RPMI7951 (cell line): ENCODE results near the gene PGM1.

DNA sequence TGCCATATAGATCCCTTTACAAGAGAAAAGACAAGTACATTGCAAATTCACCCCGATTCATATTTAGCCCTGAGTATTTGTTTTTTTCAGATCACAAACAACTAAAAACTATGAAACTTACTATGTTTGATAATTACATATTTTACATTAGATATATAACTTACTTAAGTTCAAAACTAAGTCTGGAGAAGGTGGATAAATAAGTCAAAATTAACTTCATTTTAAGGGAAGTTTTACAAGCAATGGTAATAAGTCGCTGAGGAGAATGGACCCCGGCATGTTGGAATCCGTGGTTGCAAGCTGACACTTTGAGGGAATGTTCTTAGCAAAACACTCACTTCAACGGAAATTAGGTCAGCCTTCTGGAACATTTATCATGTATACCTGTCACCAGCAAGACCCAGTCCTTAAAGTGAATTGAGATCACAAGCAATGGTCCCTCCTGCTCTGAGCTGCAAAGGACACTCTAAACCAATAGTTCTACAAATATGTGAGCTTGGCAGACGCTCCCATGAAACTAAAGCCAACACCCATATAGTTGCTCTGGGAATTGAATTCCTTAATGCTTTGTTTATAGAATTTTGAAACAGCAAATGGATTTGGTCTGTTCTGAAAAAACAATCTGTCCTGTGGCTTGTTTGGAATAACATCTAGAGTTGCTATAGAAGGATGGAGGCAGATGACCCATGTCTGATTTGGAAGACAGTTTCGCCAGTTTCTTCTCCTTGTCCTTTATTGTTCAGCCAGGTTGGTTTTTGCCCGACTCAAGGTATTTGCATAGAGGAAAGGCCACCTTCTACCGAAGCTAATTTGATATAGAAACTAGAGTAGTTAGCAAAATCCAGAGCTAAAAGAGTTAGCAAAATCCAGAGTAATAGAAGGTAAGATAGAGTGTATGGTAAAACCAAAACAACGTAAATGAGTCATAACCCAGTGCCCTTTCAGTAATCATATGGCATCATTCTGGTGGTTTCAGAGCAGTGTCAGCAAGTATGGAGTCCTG lies 236.0 kb downstream of the NFIA start:
- RAMPAGE, long total RNA = no peak

DNA sequence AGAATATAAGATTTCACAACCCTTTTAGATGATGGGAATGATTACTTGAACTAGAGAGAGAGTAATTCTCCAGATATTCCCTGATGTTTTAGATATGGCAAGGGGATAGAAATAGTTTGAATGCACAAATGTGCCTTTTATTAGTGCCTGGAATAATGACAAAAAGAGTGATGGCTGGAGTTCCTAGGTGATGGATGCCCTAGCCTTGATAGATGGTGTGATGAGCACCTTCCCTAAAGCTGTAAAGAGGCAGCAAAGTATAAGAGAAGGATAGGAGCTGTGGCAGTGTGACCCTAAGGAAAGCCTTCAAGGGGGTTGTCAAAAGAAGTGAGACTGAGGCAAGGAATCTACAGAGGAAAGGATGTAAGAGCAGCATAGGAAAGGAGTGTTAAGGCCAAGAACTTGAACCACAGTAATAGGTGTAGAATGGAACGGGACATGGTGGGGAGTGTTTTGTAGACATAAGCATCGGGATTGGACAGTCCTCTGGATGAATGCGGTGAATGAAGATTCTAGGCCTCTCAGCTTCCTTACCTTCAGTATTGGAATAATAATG lies 317.5 kb downstream of the TM2D1 start:
- RAMPAGE, long total RNA = no peak

- RAMPAGE, long total RNA = no peak
These were observed 310.8 kb downstream of the TM2D1 start for GRCh38 chr1:61414047-61414732.

DNA sequence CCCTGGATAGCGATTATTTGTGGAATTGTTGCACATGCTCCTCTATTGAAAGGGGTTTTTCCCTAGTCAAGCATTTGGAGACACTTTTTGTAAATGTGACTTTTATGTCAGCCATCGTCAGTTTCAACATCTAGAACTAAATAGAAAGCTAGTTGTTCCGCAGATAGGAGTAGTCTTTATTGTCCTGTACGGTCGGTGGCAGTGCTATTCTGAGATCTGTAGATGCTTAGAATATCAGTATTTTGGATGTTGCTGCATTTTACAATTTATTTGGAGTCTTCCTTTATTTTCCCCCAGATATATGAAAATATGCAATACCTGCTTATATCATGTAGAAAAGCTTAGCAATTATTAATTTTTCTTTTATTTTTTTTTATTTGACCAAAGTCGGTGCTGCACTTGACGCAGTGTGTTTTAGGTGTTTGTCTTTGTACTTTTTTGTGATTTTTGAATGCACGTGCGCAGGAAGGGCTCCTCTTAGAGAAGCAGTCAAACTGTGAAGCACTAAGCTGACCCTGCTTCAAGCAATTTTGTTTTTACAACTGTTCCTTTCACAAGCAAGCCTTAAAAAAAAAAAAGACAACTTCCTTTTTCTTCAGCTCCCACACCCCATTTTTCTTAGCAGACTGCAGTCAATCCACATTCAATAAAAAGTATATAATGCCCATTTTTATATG lies 267.5 kb downstream of the TM2D1 start:
- RAMPAGE, long total RNA = no peak

DNA sequence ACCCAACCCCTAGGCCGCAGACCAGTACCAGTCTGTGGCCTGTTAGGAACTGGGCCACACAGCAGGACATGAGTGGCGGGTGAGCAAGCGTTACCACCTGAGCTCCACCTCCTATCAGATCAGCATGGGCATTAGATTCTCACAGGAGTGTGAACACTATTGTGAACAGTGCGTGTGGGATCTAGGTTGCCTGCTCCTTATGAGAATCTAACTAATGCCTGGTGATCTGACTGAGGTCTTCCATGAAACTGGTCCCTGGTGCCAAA lies 208.7 kb downstream of the TM2D1 start:
- RAMPAGE, long total RNA = no peak

GRCh38 chr1:61836742-61837051 lies 94.4 kb downstream of the PATJ start:
- RAMPAGE, long total RNA = no peak

DNA sequence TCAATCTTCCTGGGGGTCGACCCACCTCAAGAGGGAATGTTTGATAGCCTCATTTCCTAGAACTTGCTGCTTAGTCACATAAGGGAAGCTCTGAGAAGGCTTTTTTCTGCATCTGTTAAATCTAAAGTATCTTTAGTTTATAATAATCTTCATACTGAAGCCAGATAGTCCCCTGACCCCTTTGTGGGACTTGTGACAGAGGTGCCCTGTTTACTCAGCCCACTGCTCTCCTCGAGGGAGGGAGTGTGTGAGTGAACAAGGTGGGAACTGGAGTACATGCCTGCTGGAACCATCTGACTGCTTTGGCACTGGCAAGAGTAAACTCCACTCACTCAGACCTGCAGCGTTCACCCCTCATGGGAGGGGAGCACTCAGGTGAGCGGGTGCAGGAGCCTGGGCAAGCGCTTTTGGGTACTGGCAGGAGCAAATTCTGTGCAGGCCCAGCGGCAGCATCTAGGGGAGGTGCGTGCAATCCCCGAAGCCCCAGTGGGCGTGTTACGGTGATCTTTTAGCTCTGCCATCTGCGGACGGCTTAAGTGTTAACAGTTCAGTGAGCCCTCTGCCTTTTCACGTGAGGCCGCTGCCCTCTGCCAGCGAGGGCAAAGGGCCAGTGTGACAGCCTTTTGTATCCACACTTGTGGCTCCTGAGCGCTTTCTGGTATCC lies 127.3 kb downstream of the PATJ start:
- RAMPAGE, long total RNA = no peak

DNA sequence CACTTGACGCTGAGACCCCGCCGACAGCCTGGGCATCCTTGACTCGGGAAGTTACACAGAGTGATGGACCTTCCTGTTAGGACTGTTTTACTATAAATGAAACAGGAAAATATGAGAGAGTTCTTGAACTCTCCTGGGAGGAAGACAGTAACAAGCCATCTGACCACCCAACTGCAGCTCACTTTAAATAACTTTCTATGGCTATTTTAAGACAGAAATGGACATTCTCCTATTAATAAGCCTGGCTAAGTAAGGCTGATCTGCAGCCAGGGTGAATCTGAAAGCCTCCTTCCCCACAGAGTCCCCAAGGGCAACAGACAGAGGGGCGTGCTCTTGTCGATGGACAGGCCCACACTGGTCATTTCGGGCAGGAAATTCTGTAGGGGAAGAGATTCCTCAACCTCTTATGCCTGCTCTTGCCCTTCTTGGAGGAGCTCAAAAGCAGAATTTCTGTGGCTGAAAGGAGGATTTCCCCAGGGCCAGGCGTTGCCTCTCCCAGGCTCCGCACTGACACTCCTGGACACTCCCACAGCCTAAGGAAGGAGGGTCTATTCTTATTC lies 17.7 kb upstream of the KANK4 start:
- RAMPAGE, long total RNA = no peak

DNA sequence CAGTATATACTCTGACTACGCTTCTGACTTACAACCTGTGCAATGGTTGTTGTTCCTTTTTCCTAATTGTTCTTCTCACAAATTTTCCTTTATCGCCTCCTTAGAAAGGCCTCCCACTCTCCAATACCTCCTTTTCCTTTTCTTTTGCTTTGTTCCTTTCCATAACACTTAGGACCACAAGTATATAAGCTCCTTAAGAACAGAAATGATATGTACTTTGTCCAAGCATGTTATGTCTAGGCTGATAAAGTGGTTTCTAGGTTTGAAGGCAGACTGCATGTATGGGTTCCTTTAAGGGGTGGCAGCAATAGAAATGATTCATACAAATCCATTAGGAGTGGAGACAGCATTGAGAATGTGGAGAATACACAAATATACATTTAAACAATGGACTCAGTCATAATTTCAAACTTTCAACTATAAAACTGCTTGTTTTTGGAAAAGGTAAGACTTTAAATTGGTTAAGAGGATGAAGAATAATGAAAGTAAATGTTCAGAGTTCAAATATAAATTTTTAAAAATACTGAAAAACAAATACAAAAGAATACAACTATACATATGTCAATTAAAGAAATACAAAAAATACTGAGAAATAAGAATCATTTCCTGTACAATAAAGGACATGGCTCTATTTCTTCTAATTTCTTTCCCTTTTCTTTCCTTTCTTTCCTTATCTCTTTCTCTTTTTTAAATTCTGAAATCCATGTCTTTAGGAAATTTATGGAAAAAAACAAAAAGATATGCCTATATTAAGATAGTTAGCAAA lies 74.4 kb downstream of the USP1 start:
- RAMPAGE, long total RNA = no peak

GRCh38 chr1:62596773-62597309 lies 479 bp upstream of the ANGPTL3 start:
- RAMPAGE, long total RNA = no peak

GRCh38 chr1:62621851-62622455 lies 24.6 kb downstream of the ANGPTL3 start:
- RAMPAGE, long total RNA = no peak

GRCh38 chr1:62689367-62689857 lies 1.2 kb upstream of the DOCK7 start:
- RAMPAGE, long total RNA = no peak

DNA sequence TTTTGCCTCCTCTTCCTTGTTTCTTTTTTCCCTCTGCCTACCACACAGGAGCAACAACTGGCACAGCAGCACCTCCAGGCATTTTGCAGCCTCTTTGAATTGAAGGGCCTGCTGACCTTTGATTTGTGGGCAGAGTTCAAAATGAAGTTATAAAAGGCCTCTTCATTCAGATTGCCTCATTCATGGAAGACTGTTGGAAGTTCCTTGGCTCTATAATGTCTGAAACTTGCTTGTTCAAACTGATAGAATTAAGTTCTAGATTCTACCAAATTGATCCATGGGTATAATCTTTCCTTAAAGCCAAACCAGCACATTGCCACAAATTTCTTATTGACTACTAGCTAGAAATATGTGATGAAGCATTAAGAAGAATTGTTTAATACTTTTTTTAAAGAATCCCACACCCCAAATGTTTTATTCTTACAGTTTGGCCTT lies 44.5 kb upstream of the FOXD3 start:
- RAMPAGE, long total RNA = no peak

GRCh38 chr1:63323116-63323961 lies 972 bp downstream of the FOXD3 start:
- RAMPAGE, long total RNA = no peak

DNA sequence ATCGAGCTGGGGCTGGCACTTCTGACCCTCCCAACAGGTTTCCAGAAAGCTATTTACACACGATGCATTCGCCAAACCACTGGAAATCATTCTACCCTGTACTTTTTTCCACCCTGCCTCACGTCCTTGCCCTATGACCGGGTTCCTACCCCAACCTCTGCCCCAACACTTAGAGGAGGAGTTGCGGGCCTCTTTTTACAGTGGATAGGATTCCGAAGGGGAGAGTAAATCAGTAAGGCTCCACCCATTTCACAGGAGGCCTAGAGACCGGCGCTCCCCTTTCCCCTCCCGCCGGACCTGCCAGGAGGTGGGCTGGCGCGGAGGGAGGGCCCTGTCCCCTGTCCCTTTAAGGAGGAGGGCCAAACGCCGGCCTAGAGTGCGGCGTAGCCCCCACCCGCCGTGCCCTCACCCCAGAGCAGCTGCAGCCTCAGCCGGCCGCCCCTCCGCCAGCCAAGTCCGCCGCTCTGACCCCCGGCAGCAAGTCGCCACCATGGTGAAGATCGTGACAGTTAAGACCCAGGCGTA lies at the start of gene PGM1:
Gene PGM1 (plus strand): TSS at position 413 of the 525 bp plus-strand sequence.
- RAMPAGE, long total RNA = start-site peak on the plus strand centred at position 419 of the sequence, 61 bp wide, 285 and 36 reads in 2 replicates

DNA sequence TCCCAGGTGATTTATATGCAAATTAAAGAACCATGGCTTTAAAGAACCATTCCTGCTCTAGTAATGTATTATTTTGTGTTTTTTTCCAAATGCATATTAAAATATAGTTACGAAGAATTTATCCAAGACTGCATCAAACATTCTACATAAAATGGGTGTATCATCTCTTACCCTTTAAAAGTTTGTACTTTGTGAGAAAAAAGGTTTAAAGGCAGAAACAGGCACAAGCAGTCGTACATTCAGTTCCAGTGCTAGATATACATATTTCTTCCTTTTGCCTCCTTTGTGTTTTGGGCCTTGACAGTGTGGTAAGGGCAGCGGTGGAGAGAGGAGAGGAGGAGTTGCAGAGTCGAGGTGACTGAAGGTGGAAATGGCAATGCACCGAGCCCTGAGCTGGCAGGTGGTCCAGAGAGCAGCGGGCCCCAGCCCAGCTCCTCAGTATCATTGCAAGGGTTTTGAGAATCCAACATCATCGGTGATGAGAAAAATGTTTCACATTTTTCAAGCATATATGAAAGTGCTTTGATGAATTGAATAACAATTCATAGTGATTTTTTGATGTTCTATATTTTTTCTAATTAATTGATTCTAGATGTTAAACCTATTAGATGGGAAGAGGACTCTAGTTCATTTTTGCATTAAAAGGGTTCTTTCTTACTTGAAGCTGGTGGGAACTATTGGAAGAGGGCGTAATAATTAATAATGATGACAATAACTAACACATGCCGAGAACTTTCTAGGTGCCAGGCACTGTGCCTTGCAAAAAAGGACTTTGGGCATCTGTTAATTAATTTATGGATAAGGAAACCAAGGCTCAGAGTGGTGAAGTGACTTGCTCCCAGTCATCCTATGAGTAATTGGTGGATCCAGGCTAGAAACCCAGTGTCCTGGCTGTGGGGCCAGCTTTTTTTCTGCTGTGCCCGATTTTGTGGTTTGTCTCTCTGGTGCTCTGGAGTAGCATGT lies 22.9 kb downstream of the ROR1 start:
- RAMPAGE, long total RNA = no peak

DNA sequence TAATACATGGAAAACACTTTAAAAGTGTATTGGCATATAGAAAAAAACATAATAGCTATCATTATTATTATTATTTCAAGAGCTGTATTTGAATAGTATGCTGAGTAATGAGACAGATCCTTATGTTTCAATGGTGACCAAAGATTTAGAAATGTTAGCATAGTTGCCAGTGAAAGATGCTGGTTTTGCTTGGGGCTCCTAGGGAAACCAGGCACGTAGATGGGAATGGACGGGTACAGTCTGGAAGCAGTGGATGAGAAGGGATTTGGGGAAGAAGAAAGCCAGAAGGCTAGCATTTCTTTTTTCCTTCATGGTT lies 111.2 kb downstream of the ROR1 start:
- RAMPAGE, long total RNA = no peak

DNA sequence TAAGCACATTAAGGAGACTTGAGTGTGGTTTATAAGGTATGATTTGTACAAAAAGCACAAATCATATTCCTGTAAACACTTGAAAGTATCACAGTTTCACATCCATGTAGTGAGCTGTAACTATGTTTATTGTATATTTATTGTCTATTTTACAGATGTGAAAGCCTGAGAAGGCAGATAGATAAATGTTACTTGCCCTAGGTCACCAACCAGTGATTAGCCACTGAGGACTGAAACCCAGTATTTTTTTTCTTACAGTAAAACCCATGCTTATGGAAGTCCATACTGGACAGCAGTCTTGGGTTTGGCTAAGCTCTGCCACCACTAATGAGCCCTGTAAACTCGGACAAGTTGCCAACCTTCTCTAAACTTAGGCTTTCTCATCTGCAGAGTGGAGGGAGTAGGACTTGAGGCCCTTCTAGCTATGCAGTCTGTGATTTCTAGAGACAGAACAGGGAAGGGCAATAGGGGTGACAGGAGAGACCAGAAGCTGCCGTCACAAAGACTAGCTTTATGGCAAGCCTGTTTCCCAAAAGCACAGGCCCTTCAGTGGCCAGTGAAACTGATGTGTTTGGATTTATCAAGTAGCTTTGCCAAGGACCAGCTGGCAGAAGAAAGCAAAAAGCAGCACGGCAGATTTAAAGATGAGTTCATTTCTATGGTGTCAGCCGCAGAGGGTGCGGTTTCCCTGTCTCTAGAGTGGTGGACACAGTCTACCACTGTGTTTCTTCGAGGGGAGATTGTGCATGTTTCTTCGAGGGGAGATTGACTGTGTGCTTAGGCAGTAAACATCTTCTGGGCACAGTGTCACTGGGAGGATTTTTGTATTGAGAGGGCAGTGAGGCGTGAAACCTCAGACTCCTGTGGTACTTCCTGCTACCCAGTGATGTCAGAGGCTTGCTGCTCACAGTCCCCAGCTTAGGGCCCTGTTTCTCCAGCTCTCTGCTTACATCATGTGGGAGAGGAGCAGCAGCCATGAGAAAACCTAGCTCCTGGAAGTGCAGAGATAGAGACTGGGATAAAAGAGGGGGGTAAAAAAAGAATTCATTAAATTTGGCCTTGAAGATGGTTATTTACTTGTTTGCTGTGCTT lies 118.9 kb downstream of the ROR1 start:
- RAMPAGE, long total RNA = no peak

GRCh38 chr1:63897600-63898640 lies 124.1 kb downstream of the ROR1 start:
- RAMPAGE, long total RNA = no peak

GRCh38 chr1:64664266-64664890 lies 80.5 kb upstream of the RAVER2 start:
- RAMPAGE, long total RNA = no peak